Right ventricle myocardium (tissue), 1 donor: ENCODE results near the gene ACOT11.

- PRO-cap, 2 experiments: no peak in any of the 2 experiments
Observed at GRCh38 chr1:54360116-54360906, 160.3 kb downstream of the MRPL37 start.

- PRO-cap, 2 experiments: no peak in any of the 2 experiments
Observed at GRCh38 chr1:54399601-54400346, 148.3 kb upstream of the ACOT11 start.

- PRO-cap, 2 experiments: no peak in any of the 2 experiments
Observed at GRCh38 chr1:54404320-54404804, 143.7 kb upstream of the ACOT11 start.

GRCh38 chr1:54404805-54405766, 142.9 kb upstream of the ACOT11 start:
- PRO-cap, 2 experiments: no peak in any of the 2 experiments

DNA sequence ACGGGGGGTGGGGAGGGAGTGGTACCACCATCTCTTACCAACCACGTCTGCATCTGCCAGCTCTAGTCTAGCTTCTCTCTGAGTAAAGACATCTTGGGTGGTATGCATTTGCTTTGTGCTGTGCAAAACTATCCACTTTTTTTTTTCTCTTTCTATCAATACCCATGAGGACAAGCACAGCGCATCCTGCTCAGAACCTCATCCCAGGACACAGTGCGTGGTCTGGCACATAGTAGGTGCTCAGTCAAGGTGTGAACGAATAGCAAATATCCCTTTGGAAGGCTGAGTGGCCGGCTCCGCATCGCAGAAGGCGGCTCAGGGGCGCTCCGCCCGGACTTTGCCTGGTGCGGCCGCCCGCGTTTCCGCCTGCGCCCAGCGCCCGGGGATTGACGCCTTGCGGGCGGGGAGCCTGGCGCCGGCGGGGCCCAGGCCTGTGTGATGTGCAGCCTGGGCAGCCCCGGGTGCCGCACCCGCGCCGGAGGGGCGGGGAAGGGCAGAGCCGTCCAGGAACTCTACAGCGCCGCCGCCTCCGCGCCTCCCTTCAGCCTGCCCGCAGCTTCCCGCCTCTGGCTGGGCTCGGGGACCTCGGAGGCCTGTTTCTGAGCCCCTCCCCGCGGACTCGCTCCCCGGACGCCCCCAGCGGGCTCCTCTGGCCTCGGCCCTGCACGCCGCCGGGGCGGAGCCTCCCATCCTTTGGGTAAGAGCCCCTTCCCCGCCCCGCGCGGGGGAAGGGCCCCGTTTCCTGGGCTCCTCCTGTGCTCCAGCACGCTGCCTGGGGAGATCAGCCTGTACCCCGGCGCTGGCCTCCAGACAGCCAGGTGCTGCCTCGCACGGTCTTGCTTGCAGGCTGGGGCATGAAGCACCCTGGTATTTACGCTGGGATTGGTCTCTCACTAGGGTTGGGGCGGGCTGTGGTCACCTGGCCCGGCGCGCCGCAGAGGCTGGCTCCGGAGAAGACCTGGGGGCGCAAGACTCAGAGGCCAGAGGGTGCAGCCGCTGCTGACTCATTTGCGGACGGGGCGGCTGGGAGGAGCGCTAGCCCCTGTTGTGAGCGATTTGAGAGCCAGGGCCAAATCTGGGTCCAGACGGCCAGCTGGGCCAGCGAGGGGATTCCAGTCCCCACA, 5.9 kb upstream of the ACOT11 start:
- PRO-cap, 2 experiments: peak in 2 of 2 experiments; most common plus-strand start position 496 of the sequence (in 1); most common minus-strand start position 667 of the sequence (in 1)

GRCh38 chr1:54542865-54543530, 5.0 kb upstream of the ACOT11 start:
- PRO-cap, 2 experiments: no peak in any of the 2 experiments

DNA sequence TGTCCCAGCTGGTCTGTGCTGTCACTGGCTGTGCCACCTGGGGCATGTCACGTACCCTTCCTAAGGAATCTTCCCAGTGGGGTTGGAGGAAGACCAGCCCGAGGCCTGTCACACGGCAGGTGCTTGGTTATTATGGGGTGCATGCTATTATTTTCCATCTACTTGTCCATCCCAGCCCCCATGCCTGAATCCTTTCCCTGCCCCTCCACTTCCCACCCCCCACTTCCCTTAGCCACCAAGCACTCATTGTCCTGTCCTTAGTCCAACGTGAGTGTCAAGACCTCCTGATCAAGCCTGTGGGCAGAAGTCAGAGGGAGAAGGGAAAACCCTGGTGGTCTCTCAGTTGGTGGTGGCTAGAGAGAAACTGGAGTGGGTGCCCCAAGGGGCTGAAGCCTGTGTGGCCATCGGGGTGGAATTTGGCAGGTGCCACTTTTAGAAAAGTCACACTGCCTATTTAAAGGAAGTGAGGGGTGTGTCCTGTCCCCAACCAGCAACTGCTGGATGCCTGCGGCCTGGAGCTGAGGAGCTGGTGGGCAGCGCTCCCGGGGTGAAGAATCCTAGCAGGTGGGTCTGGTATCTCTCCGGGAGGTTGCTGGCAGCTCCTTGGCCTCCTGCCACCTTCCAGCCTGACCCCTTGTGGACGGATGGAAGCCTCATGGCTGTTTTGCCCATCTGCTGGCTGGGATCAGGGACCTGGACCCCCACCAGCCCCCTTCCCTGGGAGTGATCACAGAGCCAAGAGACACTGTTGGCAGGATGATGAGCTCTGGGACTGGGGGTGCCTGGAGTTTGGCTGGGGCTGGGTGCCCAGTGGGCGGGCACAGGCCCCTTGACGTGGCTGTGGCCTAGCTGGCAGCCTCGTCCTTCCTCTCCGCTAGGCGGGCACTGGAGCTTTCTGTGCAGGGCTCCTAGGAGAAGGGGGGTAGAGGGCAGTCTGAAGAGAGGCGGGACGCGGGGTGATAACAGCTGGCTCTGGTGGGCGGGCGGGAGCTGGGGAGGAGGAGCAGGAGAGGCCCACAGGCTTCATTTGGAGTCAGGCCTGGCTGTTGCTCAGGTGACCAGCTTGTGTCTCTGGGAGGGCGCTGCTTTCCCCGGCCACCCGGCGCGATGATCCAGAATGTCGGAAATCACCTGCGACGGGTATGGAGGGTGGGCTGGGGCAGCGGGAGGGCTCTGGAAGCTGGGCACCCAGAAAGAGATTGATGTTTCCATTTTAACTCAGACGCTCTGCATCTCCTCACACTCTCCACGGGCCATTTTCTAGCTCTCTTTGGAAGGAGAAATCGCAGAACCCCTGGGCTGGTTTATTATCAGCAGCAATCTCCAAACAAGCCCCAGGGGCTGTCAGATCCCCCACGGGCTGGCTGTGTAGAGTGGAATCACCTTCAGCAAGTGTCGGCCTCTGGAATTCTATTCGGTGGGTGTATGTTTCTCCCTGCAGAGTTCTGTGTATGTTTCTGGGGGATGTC, at the start of gene ACOT11:
Gene ACOT11, plus strand, starts transcription at position 1,026 of the 1,469 bp plus-strand sequence.
- PRO-cap, 2 experiments: peak in 2 of 2 experiments; most common plus-strand start position 1,026 of the sequence (in 2); most common minus-strand start position 887 of the sequence (in 2)

DNA sequence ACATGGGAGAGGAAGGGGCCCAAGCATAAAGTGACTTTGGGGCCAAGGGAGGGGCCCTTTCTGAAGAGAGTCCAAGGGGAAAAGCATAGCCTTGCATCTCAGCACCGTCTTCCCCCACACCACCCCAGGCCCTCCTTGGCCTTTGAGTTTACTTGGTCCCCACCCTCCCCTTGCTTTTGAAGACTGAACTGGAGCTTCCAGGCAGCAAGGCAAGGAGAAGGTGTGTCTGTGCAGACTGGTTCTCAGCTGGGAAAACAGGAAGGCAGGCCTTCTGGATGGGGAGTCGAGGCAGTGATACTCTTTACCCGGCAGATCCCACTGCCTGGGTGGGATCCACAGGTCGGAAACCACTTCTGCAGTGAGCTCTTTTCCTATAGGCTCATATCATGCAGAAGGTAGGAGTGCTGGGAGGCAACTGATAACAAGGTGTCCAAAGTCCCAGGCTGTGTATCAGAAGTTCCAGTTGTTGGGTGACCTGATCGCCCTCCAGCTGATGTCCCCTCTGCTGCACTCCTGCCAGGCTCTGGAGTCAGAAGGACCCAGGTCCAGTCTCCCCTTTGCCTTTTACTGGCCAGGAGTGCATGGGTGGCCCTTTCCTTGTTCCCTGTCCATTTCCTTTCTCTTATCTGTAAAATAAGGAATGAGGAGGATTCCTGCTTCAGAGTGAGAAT, 17.1 kb downstream of the ACOT11 start:
- PRO-cap, 2 experiments: no peak in any of the 2 experiments

- PRO-cap, 2 experiments: no peak in any of the 2 experiments
Observed at GRCh38 chr1:54798746-54799793, 2.1 kb downstream of the TTC22 start.

- PRO-cap, 2 experiments: no peak in any of the 2 experiments
Observed at GRCh38 chr1:54854627-54855057, 32.4 kb downstream of the DHCR24 start.

DNA sequence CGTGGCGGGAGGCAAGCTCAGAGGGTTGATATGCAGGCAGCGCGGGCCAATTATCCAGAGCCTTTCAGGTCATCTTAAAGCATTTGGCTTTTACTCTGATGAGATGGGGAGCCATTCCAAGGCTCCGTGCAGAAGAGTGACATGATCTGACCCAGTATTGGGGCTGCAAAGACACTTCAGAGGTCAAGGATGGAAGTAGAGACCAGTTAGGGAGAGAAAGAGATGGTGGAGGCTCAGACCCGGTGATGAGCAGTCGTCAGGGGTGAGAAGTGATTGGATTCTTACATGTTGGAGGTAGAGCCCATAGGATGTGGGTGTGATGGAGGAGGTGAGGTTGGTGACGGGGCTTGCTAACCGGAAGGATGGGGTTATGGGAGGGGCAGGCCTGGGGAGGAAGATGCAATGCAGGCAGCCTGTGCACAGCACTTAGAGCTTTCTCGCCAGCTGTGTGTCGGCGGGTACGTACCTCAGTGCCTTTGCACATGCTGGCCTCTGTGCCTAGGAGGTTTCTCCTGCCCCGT, 3.0 kb upstream of the BSND start:
- PRO-cap, 2 experiments: no peak in any of the 2 experiments

- PRO-cap, 2 experiments: no peak in any of the 2 experiments
Observed at GRCh38 chr1:55120467-55121126, 81.2 kb downstream of the PCSK9 start.

- PRO-cap, 2 experiments: no peak in any of the 2 experiments
Observed at GRCh38 chr1:55137251-55138040, 77.7 kb downstream of the USP24 start.

- PRO-cap, 2 experiments: no peak in any of the 2 experiments
Observed at GRCh38 chr1:55152743-55153632, 62.2 kb downstream of the USP24 start.

DNA sequence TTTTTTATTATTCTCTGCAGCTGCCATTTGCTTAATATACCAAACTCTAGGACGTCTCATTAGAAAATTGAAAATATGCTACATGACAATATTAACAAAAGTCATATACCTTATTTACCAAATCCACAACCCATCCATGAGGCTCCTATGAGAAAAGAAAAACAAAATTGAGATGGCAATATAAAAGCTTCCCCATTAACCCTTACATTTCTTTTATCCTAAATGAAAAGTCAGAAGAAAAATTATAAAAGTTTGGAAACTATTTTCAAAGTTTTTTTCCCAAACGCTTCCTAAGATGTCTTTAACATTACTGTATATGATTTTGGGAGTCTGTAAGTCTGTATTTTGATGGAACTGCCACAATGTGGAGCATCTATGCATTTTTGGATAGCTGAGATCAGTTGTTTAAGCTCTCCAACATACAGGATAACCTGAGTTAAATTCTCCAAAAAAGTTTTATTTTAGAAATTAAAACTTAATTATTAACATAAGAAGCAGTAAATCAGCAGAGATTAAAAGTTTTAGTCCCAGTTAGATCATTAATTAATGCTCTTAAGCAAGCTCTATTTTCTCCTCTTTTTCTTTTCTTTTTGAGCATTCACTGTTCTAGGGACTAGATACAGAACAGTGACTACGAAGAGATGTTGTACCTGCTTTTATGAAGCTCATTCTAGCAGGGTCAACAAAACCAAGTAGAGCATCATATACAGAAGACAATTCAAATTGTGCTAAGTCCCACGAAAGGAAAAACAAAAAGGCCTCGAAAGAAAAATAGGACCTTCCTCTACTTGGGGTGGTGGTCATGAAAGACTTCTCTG, 48.5 kb downstream of the USP24 start:
- PRO-cap, 2 experiments: no peak in any of the 2 experiments

DNA sequence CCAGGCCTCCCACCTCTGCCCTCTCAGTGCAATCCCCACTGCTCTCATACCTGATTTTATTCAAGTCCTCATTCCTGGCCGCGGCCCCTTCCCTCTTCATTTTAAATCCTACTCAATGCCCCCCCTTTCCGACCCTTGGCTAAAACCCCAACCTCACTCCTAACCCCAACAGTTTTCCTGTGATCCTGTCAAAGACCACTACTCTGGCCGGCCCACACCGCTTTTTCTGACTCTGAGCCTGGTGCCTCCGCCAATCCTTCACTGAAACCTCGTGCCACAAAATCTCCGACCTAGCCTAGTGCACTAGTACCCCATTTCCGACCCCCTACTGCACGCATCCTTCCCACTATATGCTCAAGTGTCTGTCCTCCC, 1.1 kb downstream of the USP24 start:
- PRO-cap, 2 experiments: no peak in any of the 2 experiments

- PRO-cap, 2 experiments: no peak in any of the 2 experiments
Observed at GRCh38 chr1:55214455-55215206, 533 bp downstream of the USP24 start.

DNA sequence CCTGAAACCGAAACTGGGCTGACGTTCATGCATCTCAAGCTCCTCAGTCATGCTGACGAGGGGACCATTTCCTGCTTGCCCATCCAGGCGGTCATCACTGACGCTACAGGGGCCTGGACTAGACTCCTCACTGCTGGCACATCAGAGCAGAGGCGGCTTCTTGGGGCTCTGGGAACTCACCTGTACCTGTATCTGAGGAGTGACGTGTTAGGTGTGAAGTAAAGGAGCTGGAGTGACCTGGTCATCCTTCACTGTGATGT, 73.2 kb upstream of the USP24 start:
- PRO-cap, 2 experiments: no peak in any of the 2 experiments

DNA sequence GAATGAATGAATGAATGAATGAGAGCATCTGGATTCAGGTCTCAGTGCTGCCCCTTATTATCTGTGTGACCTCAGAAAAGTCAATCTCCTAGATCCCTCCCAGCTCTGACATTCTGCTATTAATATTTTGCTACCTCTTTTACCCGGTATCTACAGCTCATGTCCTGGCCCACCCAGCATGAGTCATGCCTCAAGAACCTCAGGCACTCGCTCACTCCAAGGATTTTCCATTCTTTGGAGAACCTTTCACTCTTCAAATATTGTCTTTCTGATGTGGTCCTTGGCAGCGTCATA, 213.8 kb upstream of the USP24 start:
- PRO-cap, 2 experiments: no peak in any of the 2 experiments

DNA sequence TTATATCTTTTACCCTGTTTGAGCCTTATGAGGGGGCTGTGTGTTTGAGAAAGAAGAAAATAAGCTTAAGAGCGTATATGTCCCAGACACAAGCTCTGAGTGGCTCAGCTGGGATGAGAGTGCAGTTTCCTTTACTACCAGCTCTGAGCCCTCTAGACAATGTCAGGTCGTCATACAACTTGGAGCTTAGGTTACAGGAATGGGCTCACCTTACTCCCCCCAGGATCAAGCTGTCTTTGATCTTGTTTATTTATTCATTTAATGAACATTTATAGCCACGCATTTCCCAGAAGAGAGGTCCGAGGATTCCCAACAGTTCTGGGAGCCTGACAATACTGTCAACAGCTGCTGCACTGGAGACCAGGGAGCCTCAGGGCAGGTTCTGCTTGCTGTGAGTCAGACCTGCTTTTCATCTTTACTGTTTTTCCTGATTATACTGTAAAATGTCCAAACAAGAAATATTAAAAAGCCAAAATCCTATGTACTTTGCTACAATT, 378.9 kb downstream of the PLPP3 start:
- PRO-cap, 2 experiments: no peak in any of the 2 experiments